Neural cell (in vitro differentiated cells): Measurements from ENCODE around the gene TTC36.

DNA sequence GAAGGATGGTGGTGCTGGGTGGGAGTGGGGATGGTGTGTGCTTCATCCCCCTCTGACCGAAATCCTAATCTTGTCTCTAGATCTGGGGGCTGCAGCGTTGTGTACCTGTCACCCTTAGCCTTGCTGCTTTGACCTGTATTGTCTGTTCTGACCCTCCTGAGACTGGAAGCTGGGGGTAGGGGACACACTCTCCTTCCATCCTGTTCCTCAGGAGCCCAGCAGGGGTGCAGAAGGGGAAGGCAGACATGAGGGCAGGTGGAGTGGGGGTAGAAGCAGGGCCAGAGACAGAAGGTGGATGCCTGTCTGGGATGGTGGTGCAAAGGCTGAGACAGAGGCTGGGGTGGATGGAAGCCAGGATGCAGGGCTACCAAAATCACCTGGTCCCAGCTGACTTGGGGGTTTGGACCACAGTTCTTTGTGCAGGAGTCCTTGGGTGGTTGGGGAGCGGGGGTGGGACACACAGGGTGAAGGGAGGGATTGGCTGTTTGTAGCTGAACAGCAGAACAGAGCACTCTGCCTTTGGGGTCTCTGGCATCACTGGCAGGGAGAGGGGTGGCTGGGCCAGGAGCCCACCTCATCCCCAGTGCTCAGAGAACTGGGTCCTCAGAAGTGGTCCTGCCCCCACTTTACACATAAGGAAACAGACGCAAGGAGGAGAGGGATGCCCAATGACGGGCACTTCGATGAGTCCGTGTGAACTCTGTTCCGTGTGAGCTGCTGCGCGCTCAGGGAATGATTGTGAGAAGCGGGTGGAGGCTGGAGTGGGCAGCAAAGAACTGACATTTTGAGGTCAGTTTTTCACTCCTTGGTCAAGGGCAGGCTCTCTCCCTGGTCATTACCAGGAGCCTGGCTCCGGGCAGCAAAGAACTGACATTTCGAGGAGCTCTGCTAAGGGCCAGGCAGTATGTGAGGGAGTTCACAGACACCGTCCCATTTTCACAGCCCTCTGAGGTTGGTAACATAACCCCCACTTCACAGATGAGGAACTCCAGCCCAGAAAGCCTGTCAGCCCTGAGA lies 1.8 kb downstream of the TAGLN start:
- RAMPAGE, long total RNA: no peak

- RAMPAGE, long total RNA: no peak
These were observed 28.2 kb downstream of the BACE1 start for GRCh38 chr11:117287733-117288339.

GRCh38 chr11:117289938-117290743 lies 25.9 kb downstream of the BACE1 start:
- RAMPAGE, long total RNA: no peak

- RAMPAGE, long total RNA: no peak
These were observed 7.9 kb downstream of the BACE1 start for GRCh38 chr11:117307880-117308788.

DNA sequence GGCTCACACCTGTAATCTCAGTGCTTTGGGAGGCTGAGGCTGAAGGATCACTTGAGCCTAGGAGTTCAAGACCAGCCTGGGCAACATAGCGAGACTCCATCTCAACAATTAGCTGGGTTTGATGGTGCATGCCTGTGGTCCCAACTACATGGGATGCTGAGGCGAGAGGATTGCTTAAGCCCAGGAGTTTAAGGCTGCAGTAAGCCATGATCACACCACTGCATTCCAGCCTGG lies 62.6 kb downstream of the CEP164 start:
- RAMPAGE, long total RNA: no peak

GRCh38 chr11:117723506-117724212 lies 73.4 kb downstream of the DSCAML1 start:
- RAMPAGE, long total RNA: no peak

DNA sequence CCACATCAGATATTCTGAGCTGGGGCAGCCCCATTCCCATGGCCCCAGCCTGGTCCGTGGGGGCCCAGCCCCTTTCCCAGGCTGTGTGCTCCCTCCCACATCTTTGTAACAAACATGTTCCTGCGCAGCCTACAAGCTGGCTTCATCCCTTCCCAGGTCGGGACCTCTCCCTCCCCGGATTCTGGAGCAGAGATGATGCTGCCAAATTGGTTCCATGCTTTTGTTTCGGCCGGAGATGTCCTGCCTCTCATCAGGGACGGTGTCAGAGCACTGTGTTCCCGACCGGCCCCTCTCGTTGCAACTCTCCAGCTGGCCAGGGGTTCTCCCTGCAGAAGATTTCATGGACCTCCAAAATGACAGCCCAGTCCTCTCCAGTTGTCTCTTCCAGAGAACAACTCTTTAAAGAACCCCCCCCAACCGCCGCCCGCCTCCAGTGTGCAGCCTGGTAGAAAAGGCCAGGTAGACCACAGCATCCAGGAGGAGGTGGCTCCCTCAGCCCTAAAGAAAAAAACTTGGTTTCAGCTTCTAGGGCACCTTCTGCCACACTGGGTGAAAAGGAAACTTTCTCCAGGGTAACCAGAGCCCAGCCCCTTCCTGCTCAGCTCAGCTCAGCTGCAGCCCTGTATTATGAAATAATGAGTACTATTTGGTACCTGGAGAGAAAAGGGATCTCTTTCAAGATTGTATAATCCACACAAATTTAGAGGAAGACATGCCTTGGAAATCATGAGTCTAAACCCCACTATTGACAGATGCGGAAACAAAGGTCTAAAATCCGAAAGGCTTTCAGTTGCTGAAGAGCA lies 3.6 kb downstream of the FXYD6 start:
- RAMPAGE, long total RNA: no peak

DNA sequence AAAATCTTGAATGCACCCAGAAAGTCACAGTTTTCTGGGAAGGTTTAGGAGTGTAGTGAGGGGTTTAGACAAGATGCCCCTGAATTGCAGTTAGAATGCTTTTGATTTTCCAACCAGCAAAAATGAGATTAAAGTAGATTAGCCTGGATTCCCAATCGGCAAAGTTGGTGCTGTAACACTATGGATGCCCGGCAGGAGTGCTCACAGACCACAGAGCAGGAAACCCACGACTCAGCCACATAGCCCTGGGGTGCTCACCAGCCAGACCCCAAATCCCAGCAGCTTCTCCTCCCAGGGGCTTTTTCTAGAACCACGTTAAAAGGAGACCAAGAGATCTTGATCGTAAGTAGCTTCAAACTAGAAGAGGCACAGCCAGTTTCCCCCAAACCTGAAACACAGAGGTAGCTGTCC lies 395 bp downstream of the TMPRSS13 start:
- RAMPAGE, long total RNA: no peak

- RAMPAGE, long total RNA: no peak
These were observed 21.1 kb upstream of the TMPRSS13 start for GRCh38 chr11:117950207-117950766.

GRCh38 chr11:117995233-117996015 lies 9.2 kb downstream of the IL10RA start:
- RAMPAGE, long total RNA: no peak

- RAMPAGE, long total RNA: no peak
These were observed 30.3 kb upstream of the TMPRSS4 start for GRCh38 chr11:118046625-118046991.

DNA sequence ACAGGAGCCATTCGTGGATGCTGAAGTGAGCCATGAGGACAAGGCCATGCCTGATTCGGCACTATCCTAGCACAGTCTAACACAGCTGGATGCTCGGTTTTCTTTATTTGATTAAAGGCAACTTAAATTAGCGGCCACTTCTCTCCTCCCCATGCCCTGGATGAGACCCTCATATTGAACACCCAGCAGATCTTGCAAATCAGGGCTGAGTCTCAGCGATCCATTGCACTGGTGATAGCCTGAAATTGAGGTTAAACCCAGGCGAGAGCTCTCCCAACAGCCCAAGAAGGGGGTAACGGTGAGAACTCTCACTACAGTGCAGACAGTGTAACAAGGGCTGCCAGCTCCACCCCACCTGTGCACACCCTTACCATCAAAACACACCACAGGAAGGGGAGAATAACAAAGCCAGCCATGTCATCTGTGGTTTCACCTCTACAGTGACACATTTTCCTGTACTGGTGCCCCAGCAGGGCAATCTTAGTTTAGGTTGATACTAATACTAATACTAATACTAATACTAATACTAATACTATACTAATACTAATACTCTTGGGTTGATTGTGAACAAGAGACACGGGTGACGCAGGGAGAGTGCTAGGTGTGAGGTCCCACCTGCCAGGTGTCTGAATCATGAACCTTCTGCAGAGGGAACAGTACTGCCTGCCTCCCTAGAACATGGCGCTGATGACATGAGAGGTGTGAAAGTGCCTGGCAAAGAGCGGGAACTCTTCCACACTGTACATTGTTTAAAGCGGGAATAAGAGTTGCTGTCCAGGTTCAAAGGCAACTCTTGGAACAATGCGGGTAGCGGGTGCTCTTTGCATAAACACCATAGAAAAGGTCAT lies 25.3 kb upstream of the TMPRSS4 start:
- RAMPAGE, long total RNA: no peak

DNA sequence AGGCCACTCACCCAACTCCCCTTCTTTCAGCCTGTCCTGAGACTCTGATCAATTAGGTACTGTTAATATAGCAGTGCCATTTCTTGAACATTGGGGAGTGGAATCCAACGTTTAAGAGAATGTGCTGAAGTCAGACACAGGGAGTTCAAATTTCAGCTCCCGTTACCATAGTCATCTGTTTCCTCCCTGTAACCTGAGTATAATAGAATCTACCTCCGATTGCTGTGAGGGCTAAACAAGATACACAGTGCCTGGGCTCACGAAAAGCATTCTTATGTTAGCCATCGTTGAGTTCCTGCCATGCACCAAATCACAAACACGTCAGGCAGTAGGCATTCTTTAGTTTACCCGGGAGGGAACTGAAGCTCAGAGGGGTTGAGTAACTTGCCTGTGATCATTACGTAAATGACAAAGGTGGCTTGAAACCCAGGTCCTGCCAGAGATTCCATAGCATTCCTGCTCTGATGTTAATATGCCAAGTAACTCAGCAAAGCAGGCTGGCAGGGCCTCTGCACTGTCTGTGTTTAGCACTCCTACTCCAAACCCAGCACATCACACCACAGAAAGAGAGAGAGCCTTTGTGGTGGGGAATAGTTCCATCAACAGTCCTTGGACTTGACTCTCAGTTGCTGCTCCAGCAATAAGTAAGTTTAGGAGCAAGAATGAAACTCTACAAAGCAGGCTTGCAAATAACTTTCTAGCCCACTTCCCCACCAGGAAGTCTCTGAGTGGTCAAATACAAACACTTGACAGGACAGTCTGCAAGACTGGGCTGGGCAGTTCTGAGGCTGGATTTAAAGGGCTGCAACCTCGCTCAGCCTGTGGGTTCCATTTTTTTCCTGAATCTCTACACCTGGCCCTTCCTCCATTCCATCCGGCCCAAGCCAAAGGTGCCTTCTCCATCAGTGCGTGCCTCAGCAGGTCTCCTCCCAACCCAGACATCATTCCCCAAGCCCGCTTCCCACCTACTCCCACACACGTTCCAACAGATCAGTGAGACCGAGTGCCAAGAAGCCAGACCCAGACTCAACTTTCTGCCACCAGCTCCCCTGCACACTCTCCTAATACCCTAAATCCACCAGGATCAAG lies 1.2 kb downstream of the SCN2B start:
- RAMPAGE, long total RNA: no peak

- RAMPAGE, long total RNA: no peak
These were observed 9.6 kb downstream of the JAML start for GRCh38 chr11:118215163-118215721.

DNA sequence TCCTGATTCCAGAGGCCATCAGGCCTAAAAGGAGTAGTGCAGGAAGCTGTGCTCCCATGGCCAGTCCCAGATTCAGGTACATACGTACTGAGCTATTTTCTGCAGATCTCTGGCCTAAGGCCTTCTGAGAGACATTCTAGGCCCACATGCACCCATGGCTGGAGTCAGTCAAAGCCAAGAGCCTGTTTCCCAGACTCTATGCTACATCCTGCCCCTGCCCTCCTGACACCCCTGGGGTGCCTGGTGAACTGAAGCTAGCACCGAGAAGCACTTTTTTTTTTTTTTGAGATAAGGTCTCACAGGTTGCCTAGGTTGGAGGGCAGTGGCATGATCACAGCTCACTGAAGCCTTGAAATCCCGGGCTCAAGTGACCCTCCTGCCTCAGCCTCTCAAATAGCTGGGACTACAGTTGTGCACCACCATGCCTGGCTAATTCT lies 582 bp downstream of the CD3D start:
- RAMPAGE, long total RNA: no peak

- RAMPAGE, long total RNA: no peak
These were observed 35.9 kb downstream of the KMT2A start for GRCh38 chr11:118471929-118472946.

DNA sequence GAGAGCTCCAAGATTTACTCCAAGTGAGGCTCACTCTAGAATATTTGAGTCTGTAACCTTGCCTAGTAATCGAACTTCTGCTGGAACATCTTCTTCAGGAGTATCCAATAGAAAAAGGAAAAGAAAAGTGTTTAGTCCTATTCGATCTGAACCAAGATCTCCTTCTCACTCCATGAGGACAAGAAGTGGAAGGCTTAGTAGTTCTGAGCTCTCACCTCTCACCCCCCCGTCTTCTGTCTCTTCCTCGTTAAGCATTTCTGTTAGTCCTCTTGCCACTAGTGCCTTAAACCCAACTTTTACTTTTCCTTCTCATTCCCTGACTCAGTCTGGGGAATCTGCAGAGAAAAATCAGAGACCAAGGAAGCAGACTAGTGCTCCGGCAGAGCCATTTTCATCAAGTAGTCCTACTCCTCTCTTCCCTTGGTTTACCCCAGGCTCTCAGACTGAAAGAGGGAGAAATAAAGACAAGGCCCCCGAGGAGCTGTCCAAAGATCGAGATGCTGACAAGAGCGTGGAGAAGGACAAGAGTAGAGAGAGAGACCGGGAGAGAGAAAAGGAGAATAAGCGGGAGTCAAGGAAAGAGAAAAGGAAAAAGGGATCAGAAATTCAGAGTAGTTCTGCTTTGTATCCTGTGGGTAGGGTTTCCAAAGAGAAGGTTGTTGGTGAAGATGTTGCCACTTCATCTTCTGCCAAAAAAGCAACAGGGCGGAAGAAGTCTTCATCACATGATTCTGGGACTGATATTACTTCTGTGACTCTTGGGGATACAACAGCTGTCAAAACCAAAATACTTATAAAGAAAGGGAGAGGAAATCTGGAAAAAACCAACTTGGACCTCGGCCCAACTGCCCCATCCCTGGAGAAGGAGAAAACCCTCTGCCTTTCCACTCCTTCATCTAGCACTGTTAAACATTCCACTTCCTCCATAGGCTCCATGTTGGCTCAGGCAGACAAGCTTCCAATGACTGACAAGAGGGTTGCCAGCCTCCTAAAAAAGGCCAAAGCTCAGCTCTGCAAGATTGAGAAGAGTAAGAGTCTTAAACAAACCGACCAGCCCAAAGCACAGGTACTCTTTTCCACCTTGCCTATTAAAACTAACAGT lies 37.3 kb downstream of the KMT2A start:
- RAMPAGE, long total RNA: no peak

- RAMPAGE, long total RNA: no peak
These were observed 23.2 kb upstream of the TTC36 start for GRCh38 chr11:118503571-118505017.

- RAMPAGE, long total RNA: no peak
These were observed at the start of gene TTC36 for GRCh38 chr11:118526966-118528089. Gene TTC36, plus strand, starts transcription at chr11:118527474.

DNA sequence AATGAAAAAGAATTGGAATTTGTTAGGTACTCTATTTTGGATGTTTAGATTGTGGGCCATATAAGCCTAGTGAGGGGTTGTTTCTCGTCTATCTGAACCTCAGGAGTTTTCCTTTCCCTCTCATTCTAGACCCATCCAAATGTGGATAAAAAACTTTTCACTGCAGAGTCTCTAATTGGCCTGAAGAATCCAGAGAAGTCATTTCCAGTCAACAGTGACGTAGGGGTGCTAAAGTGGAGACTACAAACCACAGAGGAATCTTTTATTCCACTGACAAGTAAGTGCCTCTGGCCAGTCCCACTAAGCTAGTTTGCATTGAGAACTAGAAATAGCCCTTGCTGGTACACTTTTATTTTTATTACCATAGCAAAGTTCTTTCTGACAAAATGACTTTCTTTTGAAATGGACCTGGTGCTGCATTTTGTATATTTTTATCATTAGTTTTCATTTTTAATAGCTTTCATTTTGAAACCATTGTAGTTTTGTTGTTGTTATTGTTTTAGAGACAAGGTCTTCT lies 14.8 kb upstream of the PHLDB1 start:
- RAMPAGE, long total RNA: no peak